NB4 (cell line): ENCODE results near the gene NTSR2.

- RRBS = 95% methylated on average over 4 of the region's 13 CpGs
Measured at GRCh38 chr2:11405860-11406619, 59.9 kb downstream of the E2F6 start.

GRCh38 chr2:11406620-11407542 is 59.1 kb downstream of the E2F6 start:
- RRBS = no CpG with 5 or more reads among the region's 13 CpGs

GRCh38 chr2:11478875-11479110 is 12.8 kb upstream of the E2F6 start:
- RRBS = no CpG with 5 or more reads among the region's 3 CpGs

DNA sequence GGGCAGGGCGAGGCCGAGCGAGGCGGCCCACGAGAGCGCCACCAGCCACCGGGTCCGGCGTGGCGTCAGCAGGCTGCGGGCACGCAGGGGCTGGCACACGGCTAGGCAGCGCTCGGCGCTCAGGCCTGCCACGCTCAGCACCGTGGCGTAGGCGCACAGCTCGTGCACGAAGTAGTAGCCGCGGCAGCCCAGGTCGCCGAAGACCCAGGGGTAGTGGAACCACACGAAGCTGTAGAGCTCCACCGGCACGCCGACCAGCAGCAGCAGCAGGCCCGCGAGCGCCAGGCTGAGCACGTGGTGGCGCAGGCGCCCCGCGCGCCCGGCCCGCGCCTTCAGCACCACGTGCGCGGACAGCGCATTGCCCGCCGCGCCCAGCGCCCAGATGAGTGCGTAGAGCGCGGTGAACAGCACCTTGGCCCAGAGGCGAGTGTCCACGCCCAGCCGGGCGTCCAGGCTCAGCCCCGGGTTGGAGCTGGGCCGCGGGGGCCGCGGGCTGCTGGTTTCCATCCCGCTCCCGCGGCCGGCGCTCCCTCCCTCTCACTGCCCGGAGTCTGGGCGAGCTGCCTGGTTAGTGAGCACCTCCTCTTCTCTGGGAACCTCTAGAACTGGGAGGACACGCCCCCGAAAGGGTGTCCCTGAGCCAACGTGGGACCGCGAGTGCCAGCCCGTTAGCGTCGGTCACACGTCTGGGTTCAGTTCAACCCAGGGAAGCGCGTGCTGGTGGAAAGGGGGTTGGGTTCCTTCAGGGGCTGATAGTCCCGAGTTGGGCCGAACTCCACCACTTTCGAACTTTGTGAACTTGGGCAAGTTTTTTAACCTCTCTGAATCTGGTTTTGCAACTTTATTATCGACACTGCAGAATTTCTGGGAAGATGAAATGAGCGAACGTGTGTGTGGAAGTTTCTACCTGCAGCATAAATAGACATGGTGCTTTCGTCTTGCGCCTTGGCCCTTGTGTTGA is at the start of gene NTSR2:
TSS of gene NTSR2 (minus strand) at position 573 of the 961 bp plus-strand sequence.
- RRBS = 46% methylated on average over 26 of the region's 88 CpGs

- RRBS = no CpG with 5 or more reads among the region's 8 CpGs
Measured at GRCh38 chr2:11692936-11693504, 23.0 kb upstream of the NTSR2 start.

- RRBS = no CpG with 5 or more reads among the region's 2 CpGs
Measured at GRCh38 chr2:11722493-11723083, 23.8 kb upstream of the LPIN1 start.

- RRBS = no CpG with 5 or more reads among the region's 11 CpGs
Measured at GRCh38 chr2:11863594-11864339, 117.3 kb downstream of the LPIN1 start.

DNA sequence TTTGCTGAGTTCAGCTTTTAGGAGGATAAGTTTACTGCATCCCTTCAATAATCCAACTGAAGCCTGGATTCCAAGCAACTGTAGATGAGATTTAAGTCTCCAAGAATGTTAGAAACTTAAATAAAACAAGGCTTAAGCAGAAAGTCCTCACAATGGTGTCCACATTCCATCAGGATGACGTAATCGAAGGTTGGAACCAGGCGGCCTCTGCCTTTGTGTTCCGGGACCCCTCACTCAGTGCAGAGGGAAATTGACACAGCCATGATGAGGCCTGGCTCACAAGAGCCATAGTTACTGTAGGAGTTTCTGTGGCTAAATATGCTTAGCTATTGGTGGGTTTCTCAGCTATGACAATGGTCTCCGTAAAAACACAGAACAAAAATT is 260.5 kb downstream of the LPIN1 start:
- RRBS = no CpG with 5 or more reads among the region's 5 CpGs

DNA sequence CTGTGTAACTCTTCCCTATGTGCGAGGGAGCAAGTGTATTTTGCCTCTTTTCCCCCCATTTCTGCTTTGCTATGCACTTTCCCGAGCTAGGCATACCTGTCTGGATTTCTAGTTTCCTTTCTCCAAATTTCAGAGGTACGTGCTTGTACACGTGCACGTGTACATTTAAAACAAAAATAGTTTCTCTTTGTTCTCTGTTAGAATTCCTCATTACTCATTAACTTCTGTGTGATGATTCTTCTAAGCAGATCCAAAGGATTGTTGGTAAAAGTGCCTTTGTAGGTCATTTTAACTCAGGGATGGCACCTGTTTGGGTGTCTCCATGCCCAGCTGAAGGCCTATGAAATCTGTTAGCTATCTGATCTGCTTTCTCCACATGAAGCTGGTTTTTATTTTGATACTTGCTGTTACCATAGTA is 264.3 kb downstream of the LPIN1 start:
- RRBS = no CpG with 5 or more reads among the region's 5 CpGs

- RRBS = no CpG with 5 or more reads among the region's 9 CpGs
Measured at GRCh38 chr2:12034333-12034950, 288.0 kb downstream of the LPIN1 start.

DNA sequence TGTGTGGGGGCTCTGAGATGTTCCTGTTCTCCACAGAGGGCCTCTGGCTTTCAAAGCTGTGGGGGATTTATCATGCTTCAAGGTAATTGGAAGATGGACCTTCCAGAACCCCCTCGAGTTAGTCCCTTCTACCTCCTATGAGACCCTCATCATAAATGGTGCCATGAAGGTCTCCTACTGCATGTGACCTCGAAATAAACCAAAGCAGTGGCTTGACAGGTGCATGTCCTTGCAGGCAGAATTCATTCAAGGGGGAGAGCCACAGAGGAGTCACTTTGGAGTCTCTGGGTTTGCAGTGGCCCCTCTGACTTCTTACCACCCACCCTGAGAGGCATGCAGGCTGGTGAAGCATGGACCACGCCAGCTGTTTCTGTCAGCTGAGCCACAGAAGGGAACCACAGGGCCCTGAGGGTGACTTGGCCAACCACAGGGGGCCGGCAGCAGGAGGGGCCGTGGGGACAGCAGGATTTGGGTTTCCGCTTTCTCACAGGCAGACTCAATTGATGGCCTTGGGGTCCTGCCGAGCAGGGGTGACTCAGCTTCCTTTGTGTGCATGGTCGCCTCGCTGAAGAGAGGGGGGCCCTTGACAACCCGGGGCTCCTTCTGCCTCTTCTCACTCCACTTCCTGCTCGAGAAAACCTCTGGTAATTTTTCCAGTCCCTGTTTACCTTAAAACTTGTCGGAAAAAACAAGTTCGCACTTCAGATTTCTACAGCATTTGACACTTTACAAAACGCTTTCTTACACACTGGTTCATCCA is 310.9 kb downstream of the LPIN1 start:
- RRBS = no CpG with 5 or more reads among the region's 14 CpGs

DNA sequence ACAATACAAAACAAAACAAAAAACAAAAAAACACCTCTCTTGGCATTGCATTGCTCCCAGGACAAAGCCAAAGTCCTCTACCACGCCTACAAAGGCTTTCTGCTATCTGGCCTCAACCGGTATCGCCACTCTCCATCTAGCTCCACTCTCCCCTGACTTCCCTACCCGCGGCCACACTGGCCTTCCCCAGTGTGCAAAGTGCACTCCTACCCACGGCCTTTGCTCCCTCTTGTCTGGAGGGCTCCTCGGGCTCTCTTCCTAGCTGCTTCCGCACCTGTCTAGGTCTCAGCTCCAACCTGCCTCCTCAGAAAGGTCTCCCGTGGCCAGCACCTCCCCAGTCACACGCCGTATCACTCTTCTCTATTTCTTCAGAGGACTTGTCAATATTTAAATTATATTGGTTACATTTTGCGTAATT is 332.9 kb downstream of the LPIN1 start:
- RRBS = no CpG with 5 or more reads among the region's 12 CpGs

DNA sequence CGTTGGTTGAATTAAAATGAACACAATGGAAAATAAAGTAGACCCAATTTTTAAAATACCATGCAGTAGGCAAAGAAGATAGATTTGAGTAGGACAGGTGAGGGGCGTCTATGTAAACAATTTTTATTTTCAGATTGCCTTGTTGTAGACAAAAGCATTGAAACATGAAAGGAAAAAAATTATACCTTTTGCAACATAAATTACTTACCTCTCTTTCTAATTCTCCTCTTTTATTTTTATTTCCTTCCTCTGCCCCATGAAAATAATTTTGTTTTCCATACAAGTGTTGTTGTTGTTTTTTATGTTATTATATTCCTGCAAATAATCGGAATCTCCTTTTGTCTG is 344.4 kb downstream of the LPIN1 start:
- RRBS = no CpG with 5 or more reads among the region's 3 CpGs

GRCh38 chr2:12192640-12193205 is 446.3 kb downstream of the LPIN1 start:
- RRBS = no CpG with 5 or more reads among the region's 7 CpGs

- RRBS = no CpG with 5 or more reads among the region's 5 CpGs
Measured at GRCh38 chr2:12277342-12278000, 439.3 kb upstream of the TRIB2 start.

DNA sequence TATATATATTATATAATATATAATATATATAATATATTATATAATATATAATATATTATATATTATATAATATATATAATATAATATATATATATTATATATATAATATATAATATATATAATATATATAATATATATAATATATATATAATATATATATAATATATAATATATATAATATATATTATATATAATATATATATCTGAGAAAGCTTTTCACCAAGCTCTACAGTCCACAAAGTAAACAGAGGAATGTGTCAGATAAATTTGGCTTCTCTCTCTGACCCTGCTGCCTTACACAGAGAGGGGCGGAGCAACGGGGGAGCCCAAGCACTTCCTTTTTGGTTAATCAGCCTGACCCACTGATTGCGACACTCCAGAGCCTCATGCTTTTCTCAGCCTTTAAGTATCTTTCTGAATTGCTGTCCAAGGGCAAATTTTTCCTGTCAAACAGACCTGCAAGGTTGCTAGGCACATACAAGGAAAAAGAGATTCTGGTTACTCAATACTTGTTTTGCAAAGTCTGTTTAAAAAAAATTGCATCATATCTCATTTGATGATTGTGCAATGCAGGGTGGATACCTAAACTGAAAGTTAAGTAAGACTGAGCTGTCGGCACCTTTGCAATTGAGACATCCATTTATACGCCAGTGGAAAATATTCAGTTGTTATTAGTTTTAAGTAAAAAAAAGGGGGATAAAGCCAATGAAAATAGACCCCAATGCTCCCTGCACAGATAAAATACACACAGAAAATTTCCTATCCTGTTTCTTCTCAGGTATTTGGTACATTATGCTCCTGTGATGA is 260.5 kb upstream of the TRIB2 start:
- RRBS = no CpG with 5 or more reads among the region's 5 CpGs

DNA sequence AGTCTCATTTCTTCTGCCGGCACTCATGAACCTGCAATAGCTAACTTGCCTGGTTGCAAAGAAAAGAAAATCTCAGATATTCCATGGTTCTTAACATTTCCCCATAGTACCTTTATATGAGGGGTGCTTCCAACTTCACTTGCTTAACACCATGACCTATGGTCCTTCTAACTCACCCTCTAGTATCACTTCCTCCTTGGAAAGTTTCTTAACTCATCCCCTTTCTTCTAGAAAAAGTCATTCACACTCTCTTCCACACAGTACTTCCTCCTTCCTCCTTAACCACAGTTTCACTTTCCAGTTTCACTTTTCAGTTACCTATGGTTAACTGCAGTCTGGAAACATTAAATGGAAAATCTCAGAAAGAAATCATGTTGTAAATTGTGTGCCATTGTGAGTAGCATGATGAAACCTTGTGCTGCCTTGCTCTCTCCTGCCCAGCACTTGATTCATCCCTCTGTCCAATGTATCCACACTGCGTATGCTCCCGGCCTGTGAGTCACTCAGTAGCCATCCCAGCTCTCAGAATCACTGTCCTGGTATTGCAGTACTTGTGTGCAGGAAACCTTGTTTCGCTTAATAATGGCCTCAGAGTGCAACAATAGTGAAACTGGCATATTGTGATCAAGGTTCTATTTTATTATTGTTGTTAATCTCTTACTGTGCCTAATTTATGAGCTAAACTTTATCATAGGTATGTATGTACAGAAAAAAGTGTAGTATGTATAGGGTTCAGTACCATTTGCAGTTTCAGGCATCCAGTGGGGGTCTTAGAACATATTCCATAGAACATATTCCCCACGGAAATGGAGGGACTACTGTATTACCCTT is 128.6 kb upstream of the TRIB2 start:
- RRBS = no CpG with 5 or more reads among the region's 5 CpGs

DNA sequence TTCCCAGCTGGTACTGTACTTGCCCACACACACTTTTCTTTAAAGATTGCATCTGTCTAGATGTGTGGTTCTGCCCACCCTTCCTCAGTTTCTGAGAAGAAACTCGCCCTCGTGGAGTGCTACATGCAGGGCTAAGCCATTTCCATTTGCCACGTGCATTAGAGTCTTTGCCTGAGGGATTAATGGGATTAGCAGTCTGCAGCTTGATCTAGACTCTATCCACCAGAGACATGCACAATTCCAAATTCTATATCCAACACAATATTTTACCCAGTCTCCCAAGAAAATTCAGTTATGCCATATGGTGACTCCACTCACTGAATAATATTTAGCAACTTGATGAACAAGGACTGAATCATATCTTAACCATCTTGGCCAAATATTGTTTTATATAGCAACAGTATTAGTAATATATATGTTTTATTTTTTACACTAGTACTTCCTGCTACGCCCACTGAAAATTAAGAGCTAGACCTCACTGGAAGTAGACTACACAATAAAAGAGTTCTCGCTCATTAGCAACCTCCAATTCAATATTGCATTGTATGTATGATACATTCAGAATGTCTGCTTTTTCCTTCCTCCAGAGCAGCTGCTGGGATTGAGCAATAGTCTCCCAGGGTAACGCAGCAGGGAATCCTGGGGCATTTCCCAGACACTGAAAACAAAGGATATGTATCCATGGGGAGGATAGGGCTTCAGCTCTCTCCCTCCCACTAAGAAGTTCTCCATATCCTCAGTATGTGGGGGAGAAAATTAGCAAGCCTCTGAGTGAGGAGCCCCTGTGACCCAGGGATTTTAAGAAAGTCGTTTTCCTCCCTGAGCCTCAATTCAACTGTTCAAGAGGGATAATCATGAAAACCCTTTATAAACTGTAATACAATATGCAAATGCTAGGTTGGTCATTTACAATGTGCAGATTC is 14.1 kb upstream of the TRIB2 start:
- RRBS = no CpG with 5 or more reads among the region's 7 CpGs

DNA sequence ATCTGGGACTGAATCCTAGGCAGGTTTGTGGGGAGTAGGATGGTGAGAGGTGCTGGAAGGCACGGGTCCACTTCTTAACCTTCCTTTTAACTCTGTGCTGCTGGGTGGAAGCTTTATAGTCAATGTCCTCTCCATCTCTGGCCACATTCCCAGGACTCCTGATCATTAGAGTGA is 1.3 kb upstream of the TRIB2 start:
- RRBS = no CpG with 5 or more reads among the region's 1 CpG